Pericardium fibroblast (primary cell): ENCODE data around the genes CREG2, IL1R1 and MRPS9.

DNA sequence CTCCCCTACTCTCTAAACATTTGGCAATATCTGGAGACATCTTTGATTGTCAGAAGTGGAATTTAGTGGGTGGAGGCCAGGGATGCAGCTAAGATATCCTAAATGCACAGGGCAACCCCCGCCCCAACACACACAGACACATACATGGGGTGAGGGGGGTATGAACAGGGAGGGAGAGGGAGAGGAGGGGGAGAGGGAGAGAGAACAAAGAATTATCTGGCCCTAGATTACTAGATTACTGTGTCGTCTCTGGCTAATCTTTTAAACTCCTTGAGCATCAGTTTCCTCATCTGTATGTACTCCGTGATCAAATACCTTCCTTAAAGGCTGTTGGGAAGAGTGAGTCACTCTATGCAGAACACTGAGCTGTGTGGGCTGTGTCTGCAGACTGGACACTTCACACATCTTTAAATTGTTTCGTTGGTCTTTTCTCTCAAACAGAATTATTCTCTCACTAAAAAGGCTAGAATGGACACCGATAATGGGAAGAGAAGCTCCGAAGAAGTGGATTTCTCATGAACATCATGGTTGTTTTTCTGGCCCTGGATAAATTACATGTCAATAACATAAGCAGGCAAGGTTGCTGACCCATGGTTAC, 2.9 kb downstream of the RNF149 start:
- RAMPAGE, long total RNA, result no peak

DNA sequence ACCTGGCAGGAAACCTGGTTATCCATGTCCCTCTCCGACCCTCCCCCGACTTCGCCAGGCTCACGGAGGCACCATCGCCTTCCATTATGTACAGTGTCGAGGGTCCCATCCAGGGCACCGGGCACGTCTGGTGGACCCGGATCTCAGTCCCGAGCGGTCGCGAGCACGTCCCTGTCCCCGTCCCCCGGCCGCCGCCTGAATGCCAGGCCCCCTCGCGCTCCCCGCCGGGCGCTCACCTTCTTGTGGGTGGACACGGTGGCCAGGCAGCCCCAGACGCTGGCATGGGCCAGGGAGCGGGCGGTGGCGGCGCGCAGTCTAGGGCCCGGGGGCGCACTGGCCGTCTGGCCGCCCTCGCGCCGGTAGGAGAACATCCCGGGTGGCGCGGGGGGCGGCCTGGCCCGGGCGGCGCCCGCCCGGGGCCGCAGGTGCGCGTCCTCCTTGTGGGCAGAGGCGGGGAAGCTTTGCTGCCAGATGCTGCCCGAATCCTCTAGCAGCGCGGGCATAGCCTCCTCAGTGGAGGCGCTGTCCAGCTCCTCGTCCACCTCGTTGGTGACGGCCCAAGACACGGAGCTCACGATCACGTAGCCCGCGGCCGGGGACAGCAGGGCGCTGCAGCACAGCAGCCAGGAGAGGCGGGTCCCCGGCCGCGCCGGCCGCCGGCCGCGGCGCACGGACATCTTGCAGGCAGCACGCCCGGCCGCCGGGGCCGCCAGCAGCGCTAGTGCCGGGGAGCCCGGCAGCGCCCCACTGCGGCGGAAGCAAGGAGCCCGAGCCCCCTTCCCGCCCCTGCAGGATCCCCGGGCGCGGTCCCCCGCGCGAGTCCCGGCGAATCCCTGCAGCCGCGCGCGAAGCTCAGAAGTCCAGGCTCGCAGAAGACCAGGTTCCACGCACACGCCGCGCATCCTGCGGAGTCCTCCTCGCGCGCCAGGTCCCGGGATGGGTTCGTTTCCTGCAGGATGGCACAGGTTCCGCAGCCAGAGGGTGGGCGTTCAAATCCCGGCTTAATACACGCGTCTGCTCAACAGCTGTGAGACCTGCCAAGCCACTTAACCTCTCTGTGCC, at the start of gene CREG2:
CREG2 (minus strand) TSS at position 723 of the 1,062 bp plus-strand sequence.
- RAMPAGE, long total RNA, result no peak

- RAMPAGE, long total RNA, result no peak
These were observed 40.0 kb downstream of the RFX8 start for GRCh38 chr2:101434730-101435553.

- RAMPAGE, long total RNA, result no peak
These were observed 19.5 kb downstream of the MAP4K4 start for GRCh38 chr2:101716526-101717847.

DNA sequence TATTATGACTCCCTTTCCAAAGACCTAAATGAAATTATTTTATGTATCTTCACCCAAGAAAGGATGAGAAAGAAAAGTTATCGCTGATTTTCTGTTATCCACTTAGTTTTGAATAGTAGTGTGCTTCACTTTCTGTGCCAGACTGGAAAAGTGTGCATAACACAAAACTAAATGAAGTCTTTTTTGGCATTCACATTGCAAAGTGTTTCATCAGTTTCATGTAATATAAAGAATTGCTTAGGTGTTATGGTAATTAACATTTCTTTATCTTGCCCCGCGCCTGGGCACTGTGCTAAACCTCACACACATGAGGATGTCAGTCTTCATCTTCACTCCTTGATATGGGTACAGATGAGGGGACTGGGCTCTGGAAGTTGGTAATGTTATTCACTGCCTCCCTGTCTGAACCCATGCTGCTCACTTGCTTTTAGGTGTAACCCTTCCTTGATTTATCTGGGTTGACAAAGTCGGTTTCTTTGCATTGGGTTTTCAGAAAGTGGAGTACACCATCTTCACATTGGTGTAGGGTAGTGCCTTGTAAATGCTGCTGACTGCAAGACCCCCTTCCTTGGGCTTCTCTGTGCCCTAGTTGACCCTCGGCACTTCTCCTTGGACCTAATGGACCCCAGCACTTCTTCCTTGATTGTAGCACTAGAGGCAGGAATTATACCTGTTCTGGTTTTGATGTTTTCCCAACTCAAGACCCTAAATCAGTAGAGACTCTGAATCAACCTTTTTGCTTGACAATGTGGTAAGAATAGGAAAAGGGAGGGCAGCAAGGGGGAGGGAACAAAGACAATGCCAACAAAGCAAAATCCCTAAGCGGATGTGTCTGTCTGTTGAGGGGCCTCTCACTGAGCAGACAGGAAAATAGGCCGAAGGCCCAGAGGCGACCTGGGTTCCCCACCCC, 75.2 kb downstream of the MAP4K4 start:
- RAMPAGE, long total RNA, result no peak

GRCh38 chr2:101989795-101990142, 2.0 kb upstream of the IL1R2 start:
- RAMPAGE, long total RNA, result no peak

DNA sequence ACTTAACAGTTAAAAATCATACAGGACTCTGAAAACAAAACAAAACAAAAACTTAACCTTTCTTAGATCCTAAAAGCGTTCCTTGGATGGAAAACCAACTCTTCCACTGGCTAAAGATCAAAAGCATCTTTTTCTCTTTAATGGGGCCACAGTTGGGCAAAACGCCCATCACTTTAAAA, 340 bp upstream of the IL1R2 start:
- RAMPAGE, long total RNA, result no peak

DNA sequence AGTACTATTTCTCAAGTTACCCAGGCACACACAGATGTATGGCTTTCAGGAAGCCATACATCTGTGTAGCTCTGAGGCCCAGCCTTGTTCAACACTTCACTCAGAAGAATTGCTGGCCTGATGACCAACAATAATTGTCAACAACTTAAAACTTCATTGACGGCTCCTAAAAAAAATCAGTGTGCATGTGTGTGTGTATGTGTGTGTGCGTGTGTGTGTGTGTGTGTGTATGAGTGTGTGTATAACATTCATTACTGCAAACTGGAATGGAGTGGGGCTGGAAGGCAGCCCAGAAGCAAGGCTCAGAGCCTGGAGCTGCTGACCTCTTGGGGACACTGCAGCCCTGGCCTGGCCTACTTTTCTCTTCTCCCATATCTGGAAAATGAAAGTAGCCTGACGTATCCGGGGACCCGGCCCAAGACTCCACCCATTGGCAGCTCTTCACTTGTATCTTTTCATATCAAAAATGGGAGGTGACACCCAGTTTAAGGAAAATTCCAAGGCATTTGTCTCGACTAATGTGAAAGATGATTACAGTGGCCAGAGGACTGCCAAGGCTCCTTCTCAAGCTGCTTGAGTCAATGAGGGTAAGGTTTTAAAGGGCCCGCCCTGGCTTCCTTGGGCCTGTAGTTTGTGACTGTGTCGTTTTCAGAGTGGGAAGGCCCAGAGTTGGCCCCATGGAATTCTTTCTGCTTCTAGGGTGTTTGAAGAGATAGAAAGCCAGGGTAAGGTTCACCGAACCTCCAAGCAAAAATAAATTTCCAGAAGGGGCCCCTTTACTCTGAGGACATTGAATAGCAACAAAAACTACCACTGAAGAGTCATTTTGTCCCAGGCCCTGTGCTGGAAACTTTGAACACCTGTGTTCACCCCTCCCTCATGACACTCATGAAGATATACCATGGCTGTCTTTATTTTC, 72.3 kb upstream of the IL1R1 start:
- RAMPAGE, long total RNA, result no peak

DNA sequence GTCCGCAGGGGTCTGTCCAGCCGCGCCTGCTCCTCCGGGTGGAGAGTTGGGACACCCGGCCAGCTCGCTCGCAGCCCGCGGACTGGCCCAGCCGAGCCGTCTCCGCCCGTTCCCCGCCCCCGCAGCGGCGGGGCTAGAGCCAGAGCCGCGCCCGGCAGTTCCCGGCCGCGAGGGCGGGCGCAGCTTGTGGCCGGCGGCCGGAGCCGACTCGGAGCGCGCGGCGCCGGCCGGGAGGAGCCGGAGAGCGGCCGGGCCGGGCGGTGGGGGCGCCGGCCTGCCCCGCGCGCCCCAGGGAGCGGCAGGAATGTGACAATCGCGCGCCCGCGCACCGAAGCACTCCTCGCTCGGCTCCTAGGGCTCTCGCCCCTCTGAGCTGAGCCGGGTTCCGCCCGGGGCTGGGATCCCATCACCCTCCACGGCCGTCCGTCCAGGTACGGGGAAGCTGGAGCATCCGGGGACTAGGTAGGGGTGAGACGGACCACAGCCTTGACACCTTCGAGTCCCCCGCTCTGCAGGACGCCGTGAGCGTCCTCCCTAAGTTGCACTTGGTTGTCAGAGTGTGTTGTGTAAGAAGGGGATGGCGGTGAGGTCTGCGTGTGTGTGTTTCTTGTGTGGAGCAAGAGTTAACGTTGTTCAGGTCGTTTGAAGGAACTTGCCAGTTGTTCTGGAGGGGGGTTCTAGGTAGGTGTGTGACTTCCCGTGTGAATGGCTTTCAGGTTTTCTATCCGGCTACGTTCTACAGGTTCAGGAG, at the start of gene IL1R1:
IL1R1 (plus strand) TSS at position 157 of the 751 bp plus-strand sequence.
- RAMPAGE, long total RNA, result no peak

- RAMPAGE, long total RNA, result no peak
These were observed 3.7 kb downstream of the IL1RL2 start for GRCh38 chr2:102190509-102191011.

GRCh38 chr2:102240567-102241262, 53.9 kb downstream of the IL1RL2 start:
- RAMPAGE, long total RNA, result no peak

GRCh38 chr2:102273577-102274357, 37.6 kb upstream of the IL1RL1 start:
- RAMPAGE, long total RNA, result no peak

GRCh38 chr2:102418338-102418784, 4.6 kb upstream of the IL18RAP start:
- RAMPAGE, long total RNA, result no peak

- RAMPAGE, long total RNA, result no peak
These were observed 46.5 kb downstream of the MFSD9 start for GRCh38 chr2:102690114-102690674.

- RAMPAGE, long total RNA, result no peak
These were observed 1.0 kb downstream of the MFSD9 start for GRCh38 chr2:102735676-102736057.

DNA sequence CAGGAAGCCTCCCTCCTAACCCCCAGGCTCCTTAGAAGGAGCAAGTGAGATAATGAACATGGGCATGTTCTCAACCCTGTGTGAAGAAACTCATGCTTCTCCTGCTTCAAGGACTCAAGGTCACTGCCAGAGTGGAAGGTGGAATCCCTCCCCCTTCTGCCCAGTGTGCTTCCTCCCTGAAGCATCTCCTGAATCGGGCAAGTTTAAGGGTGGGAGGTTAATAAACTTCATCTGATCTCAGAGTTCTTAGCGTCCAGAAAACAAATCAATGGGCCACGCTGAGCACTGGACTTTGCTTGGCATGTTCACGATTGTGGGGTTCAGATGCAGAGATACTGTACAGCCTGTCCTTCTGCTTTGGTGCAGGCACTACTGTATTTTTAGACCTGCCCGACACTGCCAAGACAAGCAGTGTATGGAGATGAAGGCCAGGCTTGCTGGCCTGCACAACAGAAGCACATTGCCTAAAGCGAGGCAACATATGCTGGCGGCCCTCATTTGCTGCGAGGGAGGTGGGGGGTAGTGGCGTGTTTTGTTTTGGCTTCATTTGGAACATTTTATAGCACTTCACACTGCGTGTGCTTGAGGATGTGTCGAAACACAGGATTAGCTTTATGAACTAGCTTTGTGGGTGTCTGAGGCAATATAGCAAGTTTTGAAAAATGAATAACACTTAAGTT, 26.9 kb downstream of the TMEM182 start:
- RAMPAGE, long total RNA, result no peak

GRCh38 chr2:104872096-104872932, 18.4 kb downstream of the POU3F3 start:
- RAMPAGE, long total RNA, result no peak

DNA sequence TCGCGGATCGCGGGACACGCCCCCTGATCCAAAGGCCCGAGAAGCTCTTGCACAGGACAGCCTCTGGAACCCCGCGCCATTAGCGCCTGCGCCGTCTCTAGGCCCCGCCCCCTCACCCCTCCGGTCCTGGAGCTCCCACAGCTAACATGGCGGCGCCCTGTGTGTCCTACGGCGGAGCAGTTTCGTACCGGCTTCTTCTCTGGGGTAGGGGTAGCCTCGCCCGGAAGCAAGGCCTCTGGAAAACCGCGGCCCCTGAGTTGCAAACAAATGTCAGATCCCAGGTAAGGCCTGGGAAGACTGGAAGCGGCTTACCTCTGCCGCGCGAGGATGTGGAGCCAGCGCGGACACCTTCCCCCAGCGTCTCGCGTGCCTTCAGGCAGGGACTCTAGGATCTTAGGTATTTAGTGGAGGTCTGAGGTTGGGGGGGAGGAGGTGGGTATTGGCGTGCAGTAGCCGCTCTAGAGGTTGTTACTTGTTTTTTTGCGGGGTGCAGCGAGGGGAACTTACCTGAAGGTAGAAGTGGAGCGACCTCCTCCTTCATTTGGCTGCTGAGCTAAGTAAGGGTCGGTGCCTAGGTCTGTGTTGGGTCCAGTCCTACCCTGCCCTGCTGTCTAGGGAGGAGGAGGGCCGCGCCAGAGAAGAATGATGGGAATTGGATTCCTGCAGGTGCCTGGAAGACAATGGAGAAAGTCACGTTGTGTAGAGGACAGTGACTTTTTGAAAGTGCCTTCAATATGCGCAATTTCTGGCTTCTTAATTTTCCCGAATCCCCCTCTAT, at the start of gene MRPS9:
MRPS9 (plus strand) TSS at position 123 of the 778 bp plus-strand sequence.
- RAMPAGE, long total RNA, result start-site peak on the plus strand centred at position 139 of the sequence, 11 bp wide, 200 and 190 reads in 2 replicates

- RAMPAGE, long total RNA, result no peak
These were observed 59.1 kb downstream of the MRPS9 start for GRCh38 chr2:105096899-105097440.

GRCh38 chr2:105099300-105100046, 61.6 kb downstream of the MRPS9 start:
- RAMPAGE, long total RNA, result no peak